Uterus (tissue), 7 donors: ENCODE data around the genes PSMB6 and SCIMP.

- PRO-cap, 4 experiments, result no peak in any of the 4 experiments
- RAMPAGE, long total RNA, 2 experiments, result no peak in any of the 2 experiments
- RRBS, result no CpG with 5 or more reads among the region's 3 CpGs
These were observed 4.1 kb upstream of the ANKFY1 start for GRCh38 chr17:4267925-4268235.

DNA sequence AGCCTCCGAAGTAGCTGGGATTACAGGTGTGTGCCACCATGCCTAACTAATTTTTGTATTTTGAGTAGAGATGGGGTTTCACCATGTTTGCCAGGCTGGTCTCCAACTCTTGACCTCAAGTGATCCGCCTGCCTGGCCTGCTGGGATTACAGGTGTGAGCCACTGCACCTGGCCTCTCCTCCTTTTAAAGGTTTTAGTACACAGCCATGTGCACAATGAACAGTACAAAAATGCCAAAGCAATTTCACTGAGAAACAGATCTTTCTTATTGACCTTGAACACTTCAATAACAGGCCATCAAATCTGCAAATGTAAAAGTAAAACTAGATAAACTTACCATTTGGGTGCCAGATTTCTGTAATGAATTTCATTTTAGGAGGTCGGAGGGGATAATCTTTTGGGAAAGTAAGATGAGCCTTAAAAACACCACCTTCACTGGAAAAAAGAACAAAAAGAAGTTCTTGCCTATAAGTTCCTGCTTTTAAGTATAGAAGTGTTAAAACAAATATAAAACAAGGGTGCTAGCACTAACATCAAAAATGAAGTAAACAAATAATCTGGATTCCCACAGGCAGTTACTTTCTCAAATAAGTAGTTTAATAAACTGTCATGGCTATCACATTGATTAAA is 32.7 kb upstream of the ANKFY1 start:
- PRO-cap, 4 experiments, result no peak in any of the 4 experiments
- RAMPAGE, long total RNA, 2 experiments, result no peak in any of the 2 experiments
- RRBS, result no CpG with 5 or more reads among the region's 3 CpGs

DNA sequence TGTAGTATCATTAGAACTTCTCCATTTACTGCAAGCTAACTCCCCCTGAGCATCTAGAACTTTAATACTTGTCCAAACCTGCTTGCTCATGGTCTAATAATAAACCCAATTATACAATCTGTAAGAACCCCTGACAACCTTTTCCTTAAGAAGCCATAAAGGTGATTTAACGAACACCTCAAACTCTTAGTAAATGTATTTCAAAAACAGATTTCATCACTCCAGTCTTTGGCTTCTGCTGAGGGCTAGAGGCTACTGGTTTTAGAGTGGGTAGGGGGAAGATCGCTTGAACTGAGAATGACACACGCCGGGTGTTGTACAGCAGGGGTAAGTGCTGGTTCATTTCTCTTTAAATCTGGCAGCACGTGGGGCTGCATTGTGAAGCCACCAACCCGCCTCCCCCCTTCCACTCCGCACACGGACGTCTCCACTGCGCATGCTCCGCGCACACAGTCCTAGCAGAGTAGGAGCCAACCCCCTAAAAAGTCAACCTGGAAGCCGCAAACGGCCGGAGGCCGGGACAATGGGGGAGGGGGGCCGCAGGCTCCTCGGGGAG is 1.5 kb downstream of the UBE2G1 start:
- PRO-cap, 4 experiments, result peak in 4 of 4 experiments; most common plus-strand start position 501 of the sequence (in 4); most common minus-strand start position 286 of the sequence (in 1)
- RAMPAGE, long total RNA, 2 experiments, result no peak in any of the 2 experiments
- RRBS, result 3% methylated on average over 3 of the region's 18 CpGs

- PRO-cap, 4 experiments, result no peak in any of the 4 experiments
- RAMPAGE, long total RNA, 2 experiments, result no peak in any of the 2 experiments
- RRBS, result no CpG with 5 or more reads among the region's 15 CpGs
These were observed 11.2 kb downstream of the SPNS3 start for GRCh38 chr17:4444772-4445425.

DNA sequence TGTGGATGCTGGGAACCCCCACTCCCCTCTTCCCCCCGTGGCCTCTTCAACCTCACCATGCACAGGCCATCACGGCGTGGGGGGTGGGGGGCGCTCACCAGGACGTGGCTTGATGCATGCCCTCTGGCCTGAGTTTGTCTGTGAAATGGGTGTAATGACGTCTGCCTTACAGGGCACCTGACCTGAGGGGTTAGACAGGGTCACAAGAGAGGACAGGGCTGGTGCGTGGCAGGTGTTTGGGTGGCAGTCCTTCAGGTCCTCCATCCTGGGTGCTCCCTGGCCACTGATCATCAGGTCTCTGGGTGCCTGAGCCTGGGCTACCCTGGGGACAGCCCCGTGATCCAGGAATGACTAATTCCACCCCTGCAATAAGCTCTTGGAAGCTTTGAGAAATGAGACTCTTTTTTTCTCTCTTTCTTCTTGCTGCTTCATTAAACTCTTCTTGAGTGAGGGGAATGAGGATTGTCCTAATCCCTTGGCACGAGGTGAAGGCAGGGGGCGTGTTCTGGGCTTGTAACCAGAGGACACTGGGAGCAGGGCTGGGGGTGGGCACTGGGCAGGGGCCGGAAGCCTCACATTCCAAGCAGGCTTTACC is 21.5 kb upstream of the SPNS2 start:
- PRO-cap, 4 experiments, result peak in 1 of 4 experiments; most common minus-strand start position 300 of the sequence (in 1)
- RAMPAGE, long total RNA, 2 experiments, result no peak in any of the 2 experiments
- RRBS, result no CpG with 5 or more reads among the region's 11 CpGs

DNA sequence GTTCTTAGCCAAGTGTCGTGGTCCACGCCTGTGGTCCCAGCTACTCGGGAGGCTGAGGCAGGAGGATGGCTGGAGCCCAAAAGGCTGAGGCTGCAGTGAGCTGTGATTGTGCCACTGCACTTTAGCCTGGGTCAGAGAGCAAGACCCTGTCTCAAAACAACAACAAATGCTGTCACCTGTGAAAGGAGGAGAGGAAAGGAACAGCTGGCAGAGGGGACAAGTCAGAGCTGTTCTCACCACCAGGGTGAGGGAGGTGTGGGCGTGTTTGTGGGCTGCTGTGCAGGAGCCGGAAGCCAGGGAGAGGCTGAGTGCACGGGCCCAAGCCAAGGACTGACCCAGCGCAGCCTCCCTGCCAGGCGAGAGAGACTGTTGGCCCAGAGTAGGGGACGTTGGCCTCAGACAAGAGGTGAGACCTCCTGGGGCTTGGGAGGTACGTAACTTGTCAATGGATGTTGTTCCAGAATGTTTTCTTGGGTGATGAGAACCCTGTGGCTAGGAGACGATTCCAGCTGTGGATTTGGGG is 10.7 kb downstream of the SPNS2 start:
- PRO-cap, 4 experiments, result peak in 1 of 4 experiments; most common plus-strand start position 307 of the sequence (in 1); most common minus-strand start position 257 of the sequence (in 1)
- RAMPAGE, long total RNA, 2 experiments, result no peak in any of the 2 experiments
- RRBS, result no CpG with 5 or more reads among the region's 11 CpGs

DNA sequence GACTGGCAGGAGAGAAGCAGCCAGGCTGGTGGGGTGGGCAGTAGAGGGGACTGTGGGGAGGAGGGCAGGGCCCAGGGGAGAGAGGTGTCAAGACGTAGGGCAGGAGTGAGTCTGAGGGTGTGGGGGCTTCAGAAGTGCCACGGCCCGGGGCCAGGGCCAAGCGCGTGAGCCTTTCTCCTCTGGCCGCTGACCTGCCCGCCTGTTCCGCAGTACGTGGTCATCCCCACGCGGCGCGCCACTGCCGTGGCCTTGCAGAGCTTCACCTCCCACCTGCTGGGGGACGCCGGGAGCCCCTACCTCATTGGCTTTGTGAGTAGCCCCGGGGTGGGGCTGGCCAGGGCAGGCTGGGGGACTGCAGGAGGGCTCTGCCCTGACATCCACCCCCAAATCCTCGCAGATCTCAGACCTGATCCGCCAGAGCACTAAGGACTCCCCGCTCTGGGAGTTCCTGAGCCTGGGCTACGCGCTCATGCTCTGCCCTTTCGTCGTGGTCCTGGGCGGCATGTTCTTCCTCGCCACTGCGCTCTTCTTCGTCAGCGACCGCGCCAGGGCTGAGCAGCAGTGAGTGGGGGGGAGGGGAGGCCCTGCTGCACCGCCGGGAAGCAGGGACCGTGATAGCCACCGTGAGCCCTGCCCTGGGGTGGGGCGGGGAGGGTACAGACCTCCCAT is 19.2 kb downstream of the MYBBP1A start:
- PRO-cap, 4 experiments, result no peak in any of the 4 experiments
- RAMPAGE, long total RNA, 2 experiments, result no peak in any of the 2 experiments
- RRBS, result 17% methylated on average over 1 of the region's 36 CpGs

- PRO-cap, 4 experiments, result no peak in any of the 4 experiments
- RAMPAGE, long total RNA, 2 experiments, result no peak in any of the 2 experiments
- RRBS, result no CpG with 5 or more reads among the region's 22 CpGs
These were observed 9.3 kb downstream of the ARRB2 start for GRCh38 chr17:4719494-4720437.

DNA sequence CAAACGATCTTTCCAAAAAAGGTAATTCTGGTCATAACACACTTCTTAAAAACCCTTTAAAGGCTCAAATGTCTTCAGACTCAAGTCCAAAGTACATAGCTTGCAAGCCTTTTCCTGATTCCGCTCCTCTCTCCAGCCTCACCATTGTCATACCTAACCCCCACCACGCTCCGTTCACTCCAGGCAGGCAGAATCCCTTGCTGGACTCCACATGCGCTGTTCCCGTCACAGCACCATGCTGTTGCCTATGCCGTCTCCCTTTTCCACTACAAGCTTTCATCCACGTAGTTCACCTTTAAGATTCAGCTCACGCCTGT is 664 bp upstream of the MED11 start:
- PRO-cap, 4 experiments, result no peak in any of the 4 experiments
- RAMPAGE, long total RNA, 2 experiments, result no peak in any of the 2 experiments
- RRBS, result no CpG with 5 or more reads among the region's 9 CpGs

- PRO-cap, 4 experiments, result no peak in any of the 4 experiments
- RAMPAGE, long total RNA, 2 experiments, result no peak in any of the 2 experiments
- RRBS, result no CpG with 5 or more reads among the region's 7 CpGs
These were observed 7.0 kb upstream of the TM4SF5 start for GRCh38 chr17:4764484-4765235.

GRCh38 chr17:4795898-4796322 is at the start of gene PSMB6:
Gene PSMB6 (plus strand): TSS chr17:4796164.
- PRO-cap, 4 experiments, result peak in 4 of 4 experiments; most common plus-strand start chr17:4796164 (in 4); most common minus-strand start chr17:4796066 (in 2)
- RAMPAGE, long total RNA, 2 experiments, result start-site peak on the plus strand in 2 of 2 experiments, at chr17:4796172-4796191 at its widest, 391 to 2,178 reads per replicate
- RRBS, result 0% methylated on average over 2 of the region's 24 CpGs

GRCh38 chr17:4847947-4848354 is 14.8 kb downstream of the MINK1 start:
- PRO-cap, 4 experiments, result no peak in any of the 4 experiments
- RAMPAGE, long total RNA, 2 experiments, result no peak in any of the 2 experiments
- RRBS, result no CpG with 5 or more reads among the region's 4 CpGs

- PRO-cap, 4 experiments, result no peak in any of the 4 experiments
- RAMPAGE, long total RNA, 2 experiments, result no peak in any of the 2 experiments
- RRBS, result 41% methylated on average over 2 of the region's 13 CpGs
These were observed 17.8 kb upstream of the C17orf107 start for GRCh38 chr17:4881296-4882148.

DNA sequence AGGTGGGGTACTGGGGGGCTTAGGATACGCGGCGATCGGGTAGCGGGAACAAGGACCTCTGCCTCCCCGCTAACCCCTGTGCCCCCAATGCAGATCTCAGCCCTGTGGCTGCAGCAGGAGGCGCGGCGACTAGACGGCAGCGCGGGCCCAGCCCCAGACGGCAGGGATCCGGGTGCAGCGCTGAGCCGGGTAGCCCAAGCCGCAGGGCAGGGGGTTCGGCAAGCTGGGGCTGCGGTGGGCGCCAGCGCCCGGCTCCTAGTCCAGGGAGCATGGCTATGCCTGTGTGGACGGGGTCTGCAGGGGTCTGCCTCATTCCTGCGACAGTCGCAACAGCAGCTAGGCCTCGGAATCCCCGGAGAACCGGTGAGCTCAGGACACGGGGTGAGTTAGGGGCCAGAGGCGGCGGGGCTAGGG is 815 bp downstream of the C17orf107 start:
- PRO-cap, 4 experiments, result no peak in any of the 4 experiments
- RAMPAGE, long total RNA, 2 experiments, result no peak in any of the 2 experiments
- RRBS, result 35% methylated on average over 14 of the region's 31 CpGs

DNA sequence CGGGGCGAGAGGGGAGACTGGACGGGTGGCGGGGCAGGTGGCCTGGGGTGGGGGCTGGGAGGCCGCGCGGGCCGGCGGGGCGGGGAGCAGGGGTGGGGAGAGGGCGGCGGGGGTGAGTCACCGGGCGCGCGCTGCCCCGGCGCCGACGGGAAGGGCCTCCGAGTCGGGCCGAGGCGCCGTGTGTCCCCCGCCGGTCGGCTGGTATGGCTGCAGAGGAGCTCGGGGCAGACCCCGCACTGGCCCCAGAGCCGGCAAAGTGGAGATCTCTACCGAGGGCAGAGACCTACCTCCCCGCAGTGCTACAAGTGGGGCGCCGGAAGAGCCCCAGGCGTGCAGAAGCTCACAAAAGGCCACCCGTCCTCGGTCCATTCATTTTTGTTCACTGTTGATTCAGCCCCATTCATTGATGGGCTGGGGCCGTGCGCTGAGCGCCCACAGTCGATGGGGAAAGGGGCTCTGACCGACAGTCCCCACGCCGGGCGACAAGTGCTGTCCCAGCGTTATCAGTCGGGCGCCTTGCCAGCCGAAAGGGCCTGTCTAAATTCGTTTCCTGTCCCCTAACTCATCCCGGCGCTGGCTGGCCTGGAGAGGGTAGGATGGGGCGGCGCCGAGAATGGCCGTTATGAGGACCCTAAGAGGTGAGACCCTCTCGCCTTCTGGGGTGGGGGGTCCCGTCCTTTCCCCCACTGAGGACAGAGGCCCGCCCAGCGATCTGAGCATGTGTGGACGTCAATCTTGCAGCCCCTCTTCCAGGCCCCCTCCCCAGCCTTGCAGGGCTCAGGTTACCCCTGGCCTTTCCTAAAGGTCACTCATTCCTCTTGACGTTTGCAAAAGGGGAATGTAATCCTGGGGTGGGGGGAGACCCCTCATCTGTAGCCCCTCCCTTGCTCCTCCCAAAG is 677 bp upstream of the ENO3 start:
- PRO-cap, 4 experiments, result peak in 4 of 4 experiments; most common plus-strand start position 161 of the sequence (in 4)
- RAMPAGE, long total RNA, 2 experiments, result start-site peak on the plus strand in 1 of 2 experiments, centred at position 142 of the sequence, 5 reads per replicate
- RRBS, result 3% methylated on average over 36 of the region's 63 CpGs

DNA sequence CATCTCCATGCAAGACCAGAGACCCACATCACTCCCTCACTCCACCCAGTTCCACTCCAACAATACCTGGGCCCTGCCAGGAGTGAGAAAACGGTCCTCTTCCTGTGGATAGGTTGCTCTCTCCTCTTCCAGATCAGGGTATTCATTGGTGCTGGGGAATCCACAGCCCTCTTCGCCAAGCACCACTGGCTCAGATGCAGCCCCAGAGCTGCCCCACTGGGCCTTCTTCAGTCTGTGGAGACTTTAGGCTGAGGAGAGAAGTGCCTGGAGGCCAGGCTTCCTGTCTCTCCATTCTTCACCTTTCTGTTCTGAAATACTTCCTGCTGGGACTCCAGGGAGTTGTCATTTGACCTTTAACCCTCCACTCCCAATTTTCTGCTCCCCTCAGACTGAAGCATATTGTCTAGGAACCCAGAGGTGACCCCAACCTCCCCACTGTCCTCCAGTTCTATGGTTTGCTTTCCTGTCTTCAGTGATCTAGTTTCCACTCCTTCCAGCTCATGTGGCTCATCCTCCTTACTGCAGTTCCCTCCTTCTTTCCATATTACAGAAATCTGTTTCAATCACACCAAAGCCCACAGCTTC is 1.3 kb upstream of the CAMTA2 start:
- PRO-cap, 4 experiments, result no peak in any of the 4 experiments
- RAMPAGE, long total RNA, 2 experiments, result no peak in any of the 2 experiments
- RRBS, result no CpG with 5 or more reads among the region's 2 CpGs

GRCh38 chr17:5004344-5005231 is 6.8 kb downstream of the KIF1C start:
- PRO-cap, 4 experiments, result no peak in any of the 4 experiments
- RAMPAGE, long total RNA, 2 experiments, result no peak in any of the 2 experiments
- RRBS, result no CpG with 5 or more reads among the region's 18 CpGs

DNA sequence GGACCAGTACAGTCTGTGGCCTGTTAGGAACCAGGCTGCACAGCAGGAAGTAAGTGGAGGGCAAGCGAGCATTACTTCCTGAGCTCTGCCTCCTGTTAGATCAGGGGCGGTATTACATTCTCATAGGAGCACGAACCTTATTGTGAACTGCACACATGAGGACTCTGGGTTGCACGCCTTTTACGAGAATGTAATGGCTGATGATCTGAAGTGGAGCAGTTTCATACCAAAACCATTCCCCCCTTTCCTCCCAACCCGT is 6.9 kb upstream of the ZNF594 start:
- PRO-cap, 4 experiments, result no peak in any of the 4 experiments
- RAMPAGE, long total RNA, 2 experiments, result no peak in any of the 2 experiments
- RRBS, result no CpG with 5 or more reads among the region's 6 CpGs

- PRO-cap, 4 experiments, result no peak in any of the 4 experiments
- RAMPAGE, long total RNA, 2 experiments, result start-site peak on the plus strand in 1 of 2 experiments, at chr17:5234907-5234983 at its widest, 6 reads per replicate
- RRBS, result no CpG with 5 or more reads among the region's 13 CpGs
These were observed at the start of gene SCIMP for GRCh38 chr17:5234440-5235164. Gene SCIMP (minus strand): TSS chr17:5234860.

DNA sequence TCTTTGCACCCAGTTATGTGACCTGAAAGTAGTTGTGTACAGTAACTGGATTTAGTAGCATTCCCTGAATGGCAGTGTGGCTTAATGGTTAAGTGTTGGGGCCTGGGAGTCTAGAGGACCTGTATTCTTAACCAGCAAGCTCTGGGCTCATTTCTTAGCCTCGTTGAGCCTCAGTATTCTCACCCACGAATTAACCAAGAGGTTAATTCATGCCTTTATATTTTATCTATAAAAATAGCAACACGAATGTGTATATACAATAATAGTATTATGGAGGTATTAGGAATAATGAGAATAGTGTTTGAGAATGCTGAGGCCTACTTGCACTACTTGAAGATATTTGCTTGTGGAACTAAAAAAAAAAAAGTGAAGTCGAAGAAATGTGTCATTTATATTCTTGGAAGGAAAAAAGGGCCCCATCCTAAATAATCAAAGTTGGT is 888 bp downstream of the RABEP1 start:
- PRO-cap, 4 experiments, result no peak in any of the 4 experiments
- RAMPAGE, long total RNA, 2 experiments, result no peak in any of the 2 experiments
- RRBS, result no CpG with 5 or more reads among the region's 4 CpGs